AG09309 (cell line): ENCODE data around the genes ERCC6L and ZCCHC13.

- RRBS, result no CpG with 5 or more reads among the region's 4 CpGs
Observed at GRCh38 chrX:71106209-71106580, 345 bp downstream of the CXorf65 start.

DNA sequence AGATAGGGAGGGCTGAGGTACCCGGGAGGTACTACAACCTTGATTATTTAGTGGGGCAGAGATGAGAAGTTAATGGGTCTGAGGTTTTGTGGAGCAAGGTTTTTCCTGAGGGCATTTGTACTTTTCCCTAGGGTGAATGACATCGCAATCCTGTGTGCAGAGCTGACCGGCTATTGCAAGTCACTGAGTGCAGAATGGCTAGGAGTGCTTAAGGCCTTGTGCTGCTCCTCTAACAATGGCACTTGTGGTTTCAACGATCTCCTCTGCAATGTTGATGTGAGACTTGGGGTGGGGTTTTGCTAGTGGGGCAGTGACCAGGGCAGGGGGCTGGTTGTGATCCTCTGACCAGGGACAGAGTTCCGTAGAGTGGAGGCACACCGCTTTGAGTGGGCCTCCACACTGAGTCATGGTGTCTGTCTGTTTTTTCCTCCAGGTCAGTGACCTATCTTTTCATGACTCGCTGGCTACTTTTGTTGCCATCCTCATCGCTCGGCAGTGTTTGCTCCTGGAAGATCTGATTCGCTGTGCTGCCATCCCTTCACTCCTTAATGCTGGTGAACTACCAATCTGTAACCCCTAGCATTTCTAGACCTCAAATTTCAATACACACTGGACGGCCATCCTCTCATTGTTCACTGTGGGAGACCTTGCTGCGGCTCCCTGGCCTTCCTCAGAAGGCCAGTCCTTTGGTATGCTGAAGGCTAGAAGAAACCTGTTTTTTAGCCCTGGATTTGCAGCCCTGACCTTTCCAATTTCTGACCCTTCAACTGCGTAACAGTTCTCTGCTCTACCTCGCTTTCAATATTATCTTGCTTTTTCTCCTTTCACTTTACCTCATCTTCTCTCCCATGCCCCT lies 10.0 kb downstream of the MED12 start:
- RRBS, result no CpG with 5 or more reads among the region's 14 CpGs

GRCh38 chrX:71182431-71182941 lies 37.8 kb downstream of the NLGN3 start:
- RRBS, result 19% methylated on average over 4 of the region's 14 CpGs

GRCh38 chrX:71453779-71454794 lies 78.8 kb upstream of the OGT start:
- RRBS, result no CpG with 5 or more reads among the region's 4 CpGs

DNA sequence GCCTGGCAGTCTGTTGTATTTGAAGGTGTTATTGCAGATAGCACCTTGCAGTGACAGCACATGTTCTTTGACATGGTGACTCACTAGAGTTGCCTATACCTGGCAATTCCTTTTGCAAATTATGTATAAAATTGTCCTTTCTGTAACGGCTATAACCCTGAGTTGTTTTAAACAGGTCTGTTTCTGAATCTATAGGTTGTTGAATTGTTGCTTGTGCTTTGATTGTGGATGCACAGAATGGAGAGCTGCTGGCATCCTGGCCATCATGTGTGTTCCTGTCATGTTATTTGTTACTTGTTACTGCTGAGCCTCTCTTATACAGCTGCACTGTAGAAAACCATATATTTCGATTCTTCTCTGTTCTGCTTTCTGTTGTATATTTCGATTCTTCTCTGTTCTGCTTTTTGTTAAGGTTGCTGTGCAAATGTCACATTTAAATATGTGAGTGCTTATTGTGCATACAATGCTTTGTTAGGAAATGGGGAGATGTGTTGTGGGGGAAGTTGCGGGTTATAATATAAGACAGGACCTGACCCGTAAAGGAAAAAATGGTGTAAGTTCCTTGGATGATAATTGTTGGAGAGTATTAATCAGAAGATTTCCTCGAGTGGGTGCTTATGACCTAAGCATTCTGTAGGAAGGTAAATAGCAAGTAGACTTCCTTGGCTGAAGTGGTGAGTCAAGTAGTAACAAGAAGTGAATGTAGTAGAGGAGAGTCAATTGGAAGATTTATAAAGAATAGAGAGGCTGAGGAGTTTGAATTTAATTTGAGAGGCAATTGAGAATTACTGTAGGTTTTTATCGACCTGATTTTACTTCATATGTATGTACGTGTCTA lies 8.3 kb downstream of the OGT start:
- RRBS, result no CpG with 5 or more reads among the region's 8 CpGs

GRCh38 chrX:72045469-72046126 lies 135.0 kb downstream of the NHSL2 start:
- RRBS, result no CpG with 5 or more reads among the region's 8 CpGs

- RRBS, result no CpG with 5 or more reads among the region's 17 CpGs
Observed at GRCh38 chrX:72123369-72124457, 57.8 kb upstream of the PIN4 start.

- RRBS, result 4% methylated on average over 20 of the region's 73 CpGs
Observed at GRCh38 chrX:72238400-72239564, at the start of gene ERCC6L. TSS of gene ERCC6L (minus strand) at chrX:72239027.

- RRBS, result 2% methylated on average over 9 of the region's 17 CpGs
Observed at GRCh38 chrX:72308854-72309411, 3.2 kb upstream of the CITED1 start.

GRCh38 chrX:72400101-72400891 lies 94.6 kb upstream of the CITED1 start:
- RRBS, result no CpG with 5 or more reads among the region's 2 CpGs

GRCh38 chrX:72714383-72715091 lies 431 bp upstream of the PHKA1 start:
- RRBS, result no CpG with 5 or more reads among the region's 25 CpGs

DNA sequence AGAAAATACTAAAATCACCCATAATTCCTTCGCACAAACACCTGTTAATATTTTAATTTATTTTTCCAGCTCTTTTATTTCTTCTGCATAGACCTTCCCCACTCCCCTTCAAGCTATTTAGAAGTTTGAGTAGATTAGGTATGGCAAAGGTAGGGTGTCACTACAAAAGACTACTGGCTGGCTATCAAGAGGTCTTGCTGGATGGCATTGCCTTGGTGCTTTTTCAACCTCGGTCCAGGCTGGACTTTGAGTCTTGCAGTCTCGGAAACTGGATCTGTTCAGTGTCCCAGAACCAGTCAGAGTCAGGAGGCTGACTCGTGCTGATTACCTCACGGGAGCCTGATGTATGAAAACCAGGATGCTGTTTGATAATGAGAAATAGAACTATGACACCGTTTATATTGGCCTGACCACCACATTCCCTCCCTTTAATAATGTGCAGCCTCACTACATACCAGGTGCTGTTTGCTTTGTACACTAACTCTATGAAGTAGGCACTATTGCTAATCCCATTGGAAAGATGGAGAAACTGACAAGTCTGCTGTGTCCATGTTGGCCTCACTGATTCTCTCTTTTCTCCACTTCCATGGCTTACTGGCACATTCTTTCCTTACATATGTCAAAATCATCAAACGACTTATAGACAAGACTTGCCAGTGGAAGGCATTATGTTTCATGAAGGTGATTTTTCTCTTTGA lies 2.7 kb upstream of the PHKA1 start:
- RRBS, result no CpG with 5 or more reads among the region's 7 CpGs

- RRBS, result no CpG with 5 or more reads among the region's 2 CpGs
Observed at GRCh38 chrX:73965826-73966311, 338.1 kb upstream of the ZCCHC13 start.

- RRBS, result no CpG with 5 or more reads among the region's 5 CpGs
Observed at GRCh38 chrX:74004008-74004926, 299.7 kb upstream of the ZCCHC13 start.

- RRBS, result no CpG with 5 or more reads among the region's 2 CpGs
Observed at GRCh38 chrX:74217150-74217770, 86.7 kb upstream of the ZCCHC13 start.

DNA sequence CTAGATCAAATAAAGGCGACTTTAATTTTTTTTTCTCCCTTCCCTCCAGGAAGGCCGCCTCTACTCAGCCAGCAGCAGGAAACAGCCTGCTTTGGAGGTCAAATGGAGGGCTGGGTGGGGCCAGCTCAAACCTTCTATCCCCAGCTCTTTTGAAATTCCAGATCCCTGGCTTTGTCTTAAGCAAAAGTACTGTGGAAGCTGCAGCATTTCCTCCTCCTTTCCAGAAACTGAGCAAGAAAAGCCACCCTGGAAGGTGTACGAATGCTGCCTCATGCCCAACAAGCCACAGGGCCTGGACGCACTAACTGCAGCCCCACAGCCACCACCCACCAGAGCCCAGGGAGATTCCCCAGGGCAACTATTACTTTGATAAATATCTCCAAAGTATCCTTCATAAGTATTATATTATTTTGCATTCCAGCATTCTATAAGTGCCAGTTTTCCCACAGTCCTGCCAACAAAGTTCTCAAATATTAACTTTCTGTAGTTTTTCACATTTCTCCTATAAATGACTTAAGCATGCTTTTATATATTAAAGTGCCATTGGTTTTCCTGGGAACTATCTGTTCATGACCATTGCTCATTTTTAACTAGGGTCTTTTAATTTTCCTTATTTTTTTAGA lies 55.0 kb upstream of the ZCCHC13 start:
- RRBS, result no CpG with 5 or more reads among the region's 4 CpGs

- RRBS, result no CpG with 5 or more reads among the region's 23 CpGs
Observed at GRCh38 chrX:74304019-74304475, at the start of gene ZCCHC13. TSS of gene ZCCHC13 (plus strand) at chrX:74304180.

DNA sequence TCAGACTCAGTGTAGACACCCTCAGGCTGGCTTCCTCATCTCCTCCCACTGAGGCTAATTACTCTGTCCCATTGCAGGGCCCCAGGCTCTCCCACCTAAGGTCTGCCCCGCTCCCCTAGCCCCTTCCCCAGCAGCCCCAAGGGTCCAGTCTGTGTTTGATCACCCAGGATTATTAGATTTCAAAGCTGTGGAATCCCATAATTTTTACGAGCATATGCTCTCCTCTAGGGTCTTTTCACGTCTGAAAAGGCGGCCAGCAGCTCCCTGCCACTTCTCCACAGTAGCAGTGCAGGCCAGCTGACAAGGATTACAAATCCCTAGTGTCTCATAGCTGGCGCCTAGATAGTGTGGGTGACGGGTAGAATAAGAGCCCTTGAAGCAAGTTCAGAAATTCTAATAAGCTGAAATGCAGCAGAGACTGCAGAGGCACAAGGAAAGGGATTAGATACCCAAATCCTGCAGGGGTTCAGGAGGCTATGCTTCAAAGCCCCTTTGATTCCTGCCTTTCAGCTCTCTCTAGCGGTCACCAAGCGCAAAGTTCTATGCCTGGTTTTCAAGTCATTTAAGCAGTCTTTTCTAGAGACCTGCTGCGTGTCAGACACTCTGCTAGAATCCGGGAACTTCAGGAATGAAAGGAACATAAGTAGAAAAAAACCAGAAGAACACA lies 79.3 kb downstream of the RLIM start:
- RRBS, result no CpG with 5 or more reads among the region's 10 CpGs

GRCh38 chrX:74613675-74613962 lies 805 bp downstream of the RLIM start:
- RRBS, result no CpG with 5 or more reads among the region's 6 CpGs